Spleen (tissue), 7 donors: ENCODE measurements around the genes OR11H12 and RNASE2.

- PRO-cap, 4 experiments, result no peak in any of the 4 experiments
- RAMPAGE, long total RNA, 4 experiments, result no peak in any of the 4 experiments
Observed at GRCh38 chr14:18600866-18601246, at the start of gene OR11H12. Gene OR11H12 (plus strand): TSS chr14:18601117.

DNA sequence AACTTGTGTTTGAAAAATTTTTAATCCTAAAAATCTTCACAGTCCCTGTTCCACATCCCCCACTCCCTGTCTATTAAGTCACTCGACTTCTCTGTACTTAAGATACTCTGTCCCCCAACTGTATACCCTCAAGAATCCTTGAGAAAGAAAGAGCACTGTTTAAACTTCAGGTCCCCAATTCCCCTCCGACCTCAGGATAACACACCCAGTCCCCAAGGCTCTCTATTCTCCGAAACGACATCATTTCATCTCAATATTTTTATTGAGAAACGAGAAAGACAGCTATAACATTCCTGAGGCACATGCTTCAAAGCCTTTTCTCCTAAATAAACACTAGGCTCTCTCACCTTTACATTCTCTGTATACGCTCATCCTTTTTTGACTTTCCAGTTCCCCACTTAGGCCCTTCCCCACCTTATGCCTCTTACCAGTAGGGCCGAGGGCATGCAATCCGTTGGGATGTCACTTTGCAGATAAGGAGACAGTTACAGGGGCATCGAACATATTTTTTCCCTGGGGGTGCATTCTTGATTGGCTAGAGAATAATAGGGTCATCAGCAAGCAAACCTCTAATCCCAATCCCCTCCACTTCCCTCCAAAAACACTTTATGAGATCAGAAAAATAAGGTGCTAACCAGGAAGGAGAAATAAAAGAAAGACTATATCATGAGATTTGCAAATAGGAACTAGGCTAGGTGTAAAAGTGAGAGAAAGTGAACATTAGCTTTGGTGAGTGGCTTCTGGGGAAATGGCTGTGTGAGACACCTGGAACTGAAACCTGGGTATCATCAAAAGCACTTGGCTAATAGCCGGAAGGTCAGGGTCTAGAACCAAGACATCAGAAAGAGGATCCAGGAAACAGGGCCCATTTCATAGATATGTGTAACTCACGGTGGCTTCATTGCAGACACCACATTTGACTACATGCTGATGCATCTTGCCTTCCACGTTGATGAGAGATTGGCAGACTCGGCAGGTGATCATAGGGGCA is 1.2 kb downstream of the PIP4P1 start:
- PRO-cap, 4 experiments, result no peak in any of the 4 experiments
- RAMPAGE, long total RNA, 4 experiments, result no peak in any of the 4 experiments

DNA sequence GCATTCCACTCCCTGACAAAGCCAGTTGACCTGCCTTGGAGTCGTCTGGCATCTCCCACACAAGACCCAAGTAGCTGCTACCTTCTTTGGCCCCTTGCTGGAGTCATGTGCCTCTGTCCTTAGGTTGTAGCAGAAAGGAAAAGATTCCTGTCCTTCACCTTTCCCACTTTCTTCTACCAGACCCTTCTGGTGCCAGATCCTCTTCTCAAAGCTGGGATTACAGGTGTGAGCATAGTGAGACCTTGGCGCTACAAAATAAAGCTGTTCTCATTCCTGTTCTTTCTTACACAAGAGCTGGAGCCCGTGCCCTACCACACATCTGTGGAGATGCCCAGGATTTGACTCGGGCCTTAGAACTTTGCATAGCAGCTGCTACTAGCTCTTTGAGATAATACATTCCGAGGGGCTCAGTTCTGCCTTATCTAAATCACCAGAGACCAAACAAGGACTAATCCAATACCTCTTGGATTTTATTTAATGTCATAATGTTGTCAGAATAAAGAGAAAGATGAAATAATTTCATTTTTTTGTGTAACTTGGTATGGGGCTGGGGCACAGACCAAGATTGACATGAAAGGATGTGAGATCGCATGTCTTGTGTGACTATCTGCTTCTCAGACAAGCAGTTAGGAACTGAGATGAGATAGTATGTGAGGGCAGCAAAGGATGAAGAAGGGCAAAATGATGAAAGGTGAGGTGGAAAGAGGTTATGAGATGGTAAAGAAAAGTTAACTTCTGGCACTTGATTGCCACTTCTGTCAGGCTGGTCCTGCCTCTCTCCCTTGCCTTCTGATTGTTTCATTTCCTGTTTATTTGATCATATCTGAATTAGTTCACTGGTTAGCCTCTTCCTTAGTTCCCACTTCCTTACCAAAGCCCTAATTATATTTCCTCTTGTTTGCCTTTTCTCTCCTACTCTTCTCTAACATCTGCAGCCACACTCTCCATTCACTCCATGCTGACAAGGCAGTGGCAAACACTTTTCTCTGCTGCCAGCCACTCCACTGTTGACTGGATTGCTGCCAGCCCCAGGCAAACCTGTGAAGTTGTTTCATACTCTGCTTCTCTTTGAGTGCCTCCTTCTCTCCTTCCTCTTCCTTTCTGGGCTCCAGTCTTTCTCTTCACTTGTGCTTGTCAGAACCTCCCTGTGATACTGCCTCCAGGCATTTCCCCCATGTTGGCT is 7.8 kb downstream of the PNP start:
- PRO-cap, 4 experiments, result peak in 1 of 4 experiments; most common plus-strand start position 915 of the sequence (in 1)
- RAMPAGE, long total RNA, 4 experiments, result no peak in any of the 4 experiments

- PRO-cap, 4 experiments, result no peak in any of the 4 experiments
- RAMPAGE, long total RNA, 4 experiments, result no peak in any of the 4 experiments
Observed at GRCh38 chr14:20559363-20559838, 31.8 kb downstream of the RNASE12 start.

DNA sequence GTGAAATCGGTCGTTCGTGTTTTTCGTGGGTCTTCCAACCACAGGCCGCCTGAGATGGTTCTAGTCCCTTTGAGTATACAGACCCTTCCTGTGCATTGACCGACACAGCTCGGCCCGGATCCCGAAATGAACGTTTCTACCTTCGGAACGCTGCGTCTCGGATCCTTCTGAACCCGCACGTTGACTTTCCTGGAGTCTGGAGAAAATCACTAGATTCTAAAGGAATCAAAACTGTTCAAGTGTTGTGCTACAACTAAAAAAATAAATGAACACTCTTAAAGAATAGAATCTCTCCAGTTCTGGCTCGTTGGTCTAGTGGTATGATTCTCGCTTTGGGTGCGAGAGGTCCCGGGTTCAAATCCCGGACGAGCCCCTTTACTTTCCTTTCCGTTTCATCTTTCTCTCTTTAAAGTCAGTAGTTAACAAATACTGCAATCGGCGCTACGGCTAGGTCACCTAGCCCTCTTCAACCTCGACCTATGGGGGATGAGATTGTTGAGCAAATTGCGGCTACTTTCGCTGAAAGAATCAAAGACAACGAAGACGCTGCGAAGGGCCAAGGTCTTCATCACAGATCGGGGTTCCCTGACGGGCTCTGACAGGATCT is 8.7 kb downstream of the OR6S1 start:
- PRO-cap, 4 experiments, result peak in 3 of 4 experiments; most common plus-strand start position 296 of the sequence (in 3)
- RAMPAGE, long total RNA, 4 experiments, result no peak in any of the 4 experiments

DNA sequence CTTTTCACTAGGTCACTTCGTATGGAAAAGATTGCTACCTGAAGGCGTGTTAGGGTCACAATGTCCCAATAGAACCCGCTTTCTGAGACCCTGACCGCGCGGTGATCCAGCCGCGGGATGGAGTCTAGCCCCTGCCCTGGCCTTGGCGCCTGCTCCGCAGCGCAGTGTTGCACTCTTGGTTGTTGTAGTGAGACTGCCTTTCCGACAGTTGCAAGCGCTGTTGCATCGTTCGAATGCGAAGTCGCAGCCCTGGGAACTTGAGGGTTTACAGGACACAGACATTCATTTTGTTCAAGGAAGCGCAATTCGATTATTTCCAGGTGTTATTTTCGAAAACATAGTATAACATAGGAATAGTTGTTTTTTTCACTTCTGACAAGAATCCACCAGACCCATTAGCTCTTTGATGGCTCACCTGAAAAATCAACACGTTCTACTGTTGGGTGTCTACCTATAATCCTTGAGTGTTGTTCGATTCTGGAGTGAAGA is 8.1 kb downstream of the OR6S1 start:
- PRO-cap, 4 experiments, result no peak in any of the 4 experiments
- RAMPAGE, long total RNA, 4 experiments, result no peak in any of the 4 experiments

DNA sequence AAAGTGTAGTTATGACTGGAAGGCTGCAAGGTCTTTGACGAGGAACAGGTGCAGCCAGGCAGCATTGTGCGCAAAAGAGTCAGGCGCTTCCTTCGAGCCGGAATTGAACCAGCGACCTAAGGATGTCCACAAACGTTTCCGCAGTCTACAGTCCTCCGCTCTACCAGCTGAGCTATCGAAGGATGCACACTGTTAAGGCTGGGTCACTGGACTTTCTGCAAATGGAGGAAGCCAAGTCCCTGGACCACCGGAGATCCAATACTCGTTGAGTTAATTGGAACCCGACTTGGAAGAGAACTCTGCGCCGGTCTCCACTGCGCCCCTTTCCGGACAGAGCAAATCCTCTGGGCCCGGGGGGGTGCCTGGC is 18.4 kb upstream of the OR6S1 start:
- PRO-cap, 4 experiments, result no peak in any of the 4 experiments
- RAMPAGE, long total RNA, 4 experiments, result no peak in any of the 4 experiments

- PRO-cap, 4 experiments, result no peak in any of the 4 experiments
- RAMPAGE, long total RNA, 4 experiments, result no peak in any of the 4 experiments
Observed at GRCh38 chr14:20719589-20720294, 25.9 kb upstream of the EDDM3A start.

GRCh38 chr14:20732976-20733586 is 12.6 kb upstream of the EDDM3A start:
- PRO-cap, 4 experiments, result no peak in any of the 4 experiments
- RAMPAGE, long total RNA, 4 experiments, result no peak in any of the 4 experiments

DNA sequence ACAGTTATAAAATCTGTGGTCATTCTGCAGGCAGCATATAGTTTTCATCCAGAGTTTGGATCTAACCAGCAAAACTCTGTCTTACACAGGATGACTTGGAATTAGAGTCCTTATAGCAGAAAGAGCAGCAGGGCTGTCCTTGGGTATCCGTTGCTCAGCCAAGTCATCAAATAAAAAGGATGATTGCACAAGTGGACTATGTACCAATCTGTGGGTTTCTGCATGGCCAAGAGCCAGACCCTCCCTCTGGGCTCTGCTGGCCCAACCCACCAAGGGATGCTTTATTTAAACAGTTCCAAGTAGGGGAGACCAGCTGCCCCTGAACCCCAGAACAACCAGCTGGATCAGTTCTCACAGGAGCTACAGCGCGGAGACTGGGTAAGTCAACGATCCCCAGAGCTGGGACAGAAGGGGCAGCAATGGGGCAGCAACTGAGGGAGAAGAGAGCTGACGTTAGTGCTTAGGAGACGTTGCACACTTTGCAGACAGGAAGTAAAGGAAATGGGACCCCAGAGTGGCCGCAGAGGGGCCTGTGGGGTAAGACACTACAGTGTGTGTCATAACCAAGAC is at the start of gene RNASE2:
Gene RNASE2 (plus strand): TSS at position 329 of the 570 bp plus-strand sequence.
- PRO-cap, 4 experiments, result no peak in any of the 4 experiments
- RAMPAGE, long total RNA, 4 experiments, result start-site peak on the plus strand in 4 of 4 experiments, centred at positions 327 to 334 of the sequence, 16 to 85 reads per replicate

DNA sequence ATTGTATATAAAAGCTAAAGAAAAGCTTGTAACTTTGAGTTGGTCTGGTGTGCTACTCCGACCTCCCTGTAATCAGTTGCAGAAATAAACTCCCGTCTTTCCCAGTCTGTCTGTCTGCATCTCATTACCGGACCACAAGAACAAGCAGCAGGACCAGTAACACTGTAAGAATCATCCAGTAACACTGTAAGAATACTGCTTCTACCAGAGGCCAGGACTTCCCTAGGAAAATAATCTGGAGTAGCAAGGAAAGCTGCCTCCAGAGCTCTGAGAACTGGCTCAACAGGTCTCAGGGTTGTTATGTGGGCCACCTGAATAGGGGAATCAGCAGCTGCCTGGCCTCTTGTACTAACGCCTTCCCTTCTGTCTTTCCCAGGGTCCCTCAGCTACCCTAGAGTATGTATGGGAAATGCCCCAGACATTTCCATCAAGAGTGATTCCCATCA is 1.0 kb upstream of the SLC39A2 start:
- PRO-cap, 4 experiments, result no peak in any of the 4 experiments
- RAMPAGE, long total RNA, 4 experiments, result no peak in any of the 4 experiments

DNA sequence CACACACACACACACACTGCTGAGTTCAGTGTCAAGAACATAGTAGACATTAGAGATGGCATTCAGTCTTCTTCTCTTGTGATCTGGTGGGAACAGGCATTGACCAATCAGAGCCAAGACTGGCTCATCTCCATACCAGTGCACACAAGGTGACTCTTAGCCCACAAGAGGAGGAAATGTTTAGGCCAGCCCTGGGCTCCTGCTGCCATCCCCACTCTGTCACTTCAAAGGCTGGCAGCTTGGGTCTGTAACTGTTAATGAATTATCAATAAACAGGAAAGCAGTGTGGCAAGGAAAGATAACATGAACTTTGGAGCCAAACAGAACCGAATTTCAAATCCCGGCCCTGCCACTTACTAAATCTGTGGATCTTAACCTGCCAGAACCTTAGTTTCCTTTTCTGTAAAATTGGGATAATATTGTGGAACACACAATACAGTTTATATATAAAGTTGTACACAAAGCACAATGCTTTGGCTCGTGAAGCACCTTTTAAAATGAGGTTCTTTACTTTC is 3.2 kb upstream of the RNASE8 start:
- PRO-cap, 4 experiments, result no peak in any of the 4 experiments
- RAMPAGE, long total RNA, 4 experiments, result no peak in any of the 4 experiments

- PRO-cap, 4 experiments, result peak in 1 of 4 experiments; most common plus-strand start chr14:21068671 (in 1)
- RAMPAGE, long total RNA, 4 experiments, result no peak in any of the 4 experiments
Observed at GRCh38 chr14:21068462-21068786, 1.7 kb upstream of the ARHGEF40 start.

DNA sequence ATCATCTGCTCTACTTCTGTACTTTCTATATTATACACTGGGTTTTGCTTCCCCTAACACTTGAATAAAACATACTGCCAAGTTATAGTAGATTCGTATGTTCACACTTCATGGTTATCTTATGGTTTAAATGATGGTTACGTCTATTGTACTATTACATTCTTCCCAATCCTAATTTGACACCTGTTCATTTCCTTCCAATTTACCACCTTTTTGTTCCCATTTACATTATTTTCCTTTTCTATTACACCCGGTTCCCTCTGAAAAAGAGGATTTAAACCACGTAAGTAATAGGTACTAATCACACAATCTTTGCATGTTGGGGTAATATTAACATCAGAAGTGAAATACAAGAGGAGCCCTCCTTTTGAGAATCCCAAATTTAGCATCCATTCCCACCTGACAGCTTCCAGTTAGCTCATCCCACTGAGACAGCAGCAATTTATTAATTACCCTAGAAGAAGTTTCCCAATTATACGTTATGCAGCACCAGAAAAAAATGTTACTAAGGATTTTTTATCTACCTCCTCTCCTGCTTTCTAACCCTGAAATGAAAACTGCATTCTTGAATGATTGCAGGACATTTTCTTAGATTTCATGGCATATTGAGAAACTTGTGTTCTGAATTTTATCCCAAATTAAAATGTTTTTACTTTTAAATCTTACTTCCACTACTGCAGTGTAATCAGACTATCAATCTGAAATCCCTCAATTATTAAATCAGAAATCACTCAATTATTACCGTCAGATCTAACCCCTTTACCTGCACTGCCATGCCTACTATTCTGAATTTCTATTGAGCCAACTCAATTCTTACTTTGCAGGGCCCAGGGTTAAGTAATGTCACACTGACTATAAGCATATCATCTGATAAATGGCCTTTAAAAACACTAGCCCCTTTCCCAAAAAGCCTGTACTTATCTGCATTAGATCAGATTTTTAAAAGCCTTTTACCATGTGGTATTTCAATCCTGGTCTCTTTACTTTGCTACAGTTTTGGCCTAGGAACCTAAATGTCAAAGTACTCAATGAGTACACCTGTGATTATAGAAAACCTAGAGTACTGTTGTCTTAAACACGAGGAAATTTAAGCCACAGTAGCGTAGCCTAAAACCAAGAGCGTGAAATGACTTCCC is 52.2 kb upstream of the OR5AU1 start:
- PRO-cap, 4 experiments, result no peak in any of the 4 experiments
- RAMPAGE, long total RNA, 4 experiments, result no peak in any of the 4 experiments

DNA sequence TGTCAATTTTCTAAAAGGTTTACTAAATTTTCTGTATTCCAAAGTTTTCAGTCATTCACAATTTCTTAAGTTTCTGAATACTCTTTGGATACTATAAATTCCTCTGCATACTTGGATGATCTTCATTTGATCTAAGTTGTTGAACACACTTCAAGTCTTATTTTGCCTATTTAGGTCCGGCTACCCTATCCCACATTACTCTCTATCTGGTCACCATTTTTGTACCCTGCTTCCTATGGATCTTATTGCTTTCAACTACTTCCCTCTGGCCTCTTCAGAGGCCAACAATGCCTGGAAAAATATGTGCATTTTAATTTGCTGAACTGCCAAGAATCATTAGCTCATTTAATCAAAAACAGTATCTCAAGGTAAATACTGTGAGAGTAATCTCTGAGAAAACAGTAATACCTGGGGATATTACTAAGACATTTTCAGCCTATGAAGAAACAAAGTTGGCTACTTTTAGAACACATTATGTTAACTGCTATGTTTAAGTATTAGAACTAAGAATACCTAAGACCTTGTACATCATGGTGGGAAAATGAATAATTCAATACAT is 27.7 kb downstream of the HNRNPC start:
- PRO-cap, 4 experiments, result no peak in any of the 4 experiments
- RAMPAGE, long total RNA, 4 experiments, result no peak in any of the 4 experiments

GRCh38 chr14:21352320-21353094 is 31.3 kb downstream of the SUPT16H start:
- PRO-cap, 4 experiments, result no peak in any of the 4 experiments
- RAMPAGE, long total RNA, 4 experiments, result no peak in any of the 4 experiments

DNA sequence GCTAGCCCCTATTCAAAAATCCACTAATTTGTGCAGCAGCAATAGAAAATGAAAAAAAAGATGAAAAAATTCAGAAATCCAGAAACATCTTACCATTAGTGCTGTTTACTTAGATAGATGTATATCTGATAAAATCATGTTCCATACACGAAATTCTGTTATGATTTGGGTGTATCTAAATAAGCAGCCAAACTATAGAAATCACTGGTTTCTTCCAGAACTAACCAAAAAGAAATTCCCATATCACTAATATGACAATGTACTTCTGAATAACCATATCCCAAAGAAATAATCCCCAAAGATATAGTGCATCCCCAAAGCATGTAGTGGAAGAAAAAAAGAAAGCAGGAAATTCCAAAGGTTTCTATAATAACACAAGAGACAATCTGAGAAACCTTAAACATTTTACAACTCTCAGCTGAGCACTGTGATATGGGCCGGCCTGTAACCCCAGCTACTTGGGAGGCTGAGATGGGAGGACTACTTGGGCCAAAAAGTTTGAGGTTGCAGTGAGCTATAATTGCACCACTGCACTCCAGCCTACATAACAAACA is 5.8 kb downstream of the CHD8 start:
- PRO-cap, 4 experiments, result no peak in any of the 4 experiments
- RAMPAGE, long total RNA, 4 experiments, result no peak in any of the 4 experiments

DNA sequence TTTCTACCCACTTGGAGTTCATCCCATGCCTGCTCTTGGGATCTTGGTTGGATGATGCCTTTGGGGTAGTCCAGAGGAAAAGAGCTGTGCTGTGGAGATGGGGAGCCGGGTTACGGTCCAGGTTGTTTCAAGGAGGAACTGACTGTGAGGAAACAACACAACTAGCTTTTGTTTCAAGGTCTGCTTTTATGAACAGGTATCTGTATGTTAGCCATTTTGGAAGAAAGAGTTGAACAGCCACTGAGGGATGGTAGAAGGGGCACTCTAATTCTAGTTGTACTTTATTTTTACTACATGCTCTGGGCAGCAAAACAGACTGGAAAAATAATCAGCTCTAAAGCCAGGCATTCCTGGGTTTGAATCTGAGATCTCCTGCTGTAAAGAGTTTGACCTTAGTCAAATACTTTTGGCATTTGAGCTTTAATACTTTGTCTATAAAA is 64.9 kb upstream of the OR4E1 start:
- PRO-cap, 4 experiments, result no peak in any of the 4 experiments
- RAMPAGE, long total RNA, 4 experiments, result no peak in any of the 4 experiments

DNA sequence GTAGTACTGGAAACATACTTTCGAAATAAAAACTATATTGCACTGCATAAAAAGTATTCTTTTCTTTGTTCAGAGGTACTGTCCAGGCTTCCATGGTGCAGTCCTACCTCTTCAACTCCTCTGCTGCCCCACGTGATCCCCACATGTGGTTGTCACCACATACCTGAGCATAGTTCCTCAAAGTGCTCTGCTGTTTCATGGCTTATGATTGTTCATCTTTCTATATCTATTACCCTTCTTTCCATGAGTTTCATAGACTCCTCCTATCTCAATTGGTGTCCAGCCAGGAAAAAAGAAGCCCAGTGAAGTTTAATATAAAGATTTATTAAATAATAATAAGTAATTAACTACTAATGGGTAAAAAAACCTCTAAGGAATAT is 317.6 kb upstream of the OR4E1 start:
- PRO-cap, 4 experiments, result peak in 1 of 4 experiments; most common minus-strand start position 122 of the sequence (in 1)
- RAMPAGE, long total RNA, 4 experiments, result no peak in any of the 4 experiments

DNA sequence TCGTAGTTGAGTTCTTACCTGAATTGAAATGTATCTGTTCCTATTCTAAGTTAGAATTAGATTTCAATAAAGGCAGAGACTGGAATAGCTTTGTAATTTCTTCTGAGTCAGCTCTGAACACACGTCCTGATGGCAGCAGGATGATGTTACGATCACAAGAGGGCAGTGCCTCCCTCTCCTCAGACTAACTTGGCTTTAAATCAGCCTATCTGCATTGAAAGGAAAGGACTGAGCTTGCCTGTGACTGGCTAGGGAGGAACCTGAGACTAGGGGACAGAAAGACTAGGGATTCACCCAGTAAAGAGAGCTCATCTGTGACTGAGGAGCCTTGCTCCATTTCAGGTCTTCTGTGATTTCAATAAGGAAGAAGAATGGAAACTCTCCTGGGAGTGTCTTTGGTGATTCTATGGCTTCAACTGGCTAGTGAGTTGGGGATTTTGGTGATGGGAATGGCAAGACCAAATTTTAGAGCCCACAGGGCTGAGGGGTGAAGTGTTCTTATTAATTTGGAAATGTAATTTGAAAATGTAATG is 323.8 kb upstream of the OR4E1 start:
- PRO-cap, 4 experiments, result peak in 4 of 4 experiments; most common plus-strand start position 311 of the sequence (in 4)
- RAMPAGE, long total RNA, 4 experiments, result start-site peak on the plus strand in 3 of 4 experiments, centred at positions 291 to 313 of the sequence, 11 to 24 reads per replicate